ENCODE data around the genes SH3RF1, AADAT, HMGB2 and HAND2.

- PRO-cap, 2 experiments, result no peak in any of the 2 experiments
Measured at GRCh38 chr4:169099718-169100380, 89.8 kb upstream of the CBR4 start.

DNA sequence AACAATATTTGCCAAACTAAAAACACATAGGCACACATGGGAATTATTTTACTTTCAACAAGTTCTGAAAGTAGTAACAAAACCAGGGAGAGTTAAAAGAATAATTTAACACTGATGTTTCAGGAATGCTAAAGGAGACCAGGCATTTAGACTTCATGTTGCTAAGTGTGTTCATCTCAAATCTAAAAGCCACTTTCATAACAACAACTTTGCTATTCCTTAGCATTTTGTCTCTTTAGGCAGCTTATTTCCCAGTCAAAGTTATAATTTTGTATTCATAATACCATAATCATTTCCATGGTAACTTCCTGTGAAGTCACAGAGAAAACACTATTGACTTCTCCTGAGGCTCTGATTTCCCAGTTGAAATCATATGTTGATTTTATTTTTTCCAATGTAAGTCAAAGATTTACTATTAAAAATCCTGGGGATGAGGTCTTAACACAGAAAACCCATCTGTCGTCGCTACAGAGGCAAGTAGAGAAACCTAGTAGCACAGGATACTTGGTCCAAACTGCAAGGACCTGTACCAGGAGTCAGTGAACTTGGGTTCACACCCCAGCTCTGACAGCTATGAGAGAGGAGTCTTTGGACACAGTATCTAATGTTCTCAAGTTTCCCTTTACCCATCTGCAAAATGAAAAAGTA, 69.2 kb downstream of the SH3RF1 start:
- PRO-cap, 2 experiments, result no peak in any of the 2 experiments

DNA sequence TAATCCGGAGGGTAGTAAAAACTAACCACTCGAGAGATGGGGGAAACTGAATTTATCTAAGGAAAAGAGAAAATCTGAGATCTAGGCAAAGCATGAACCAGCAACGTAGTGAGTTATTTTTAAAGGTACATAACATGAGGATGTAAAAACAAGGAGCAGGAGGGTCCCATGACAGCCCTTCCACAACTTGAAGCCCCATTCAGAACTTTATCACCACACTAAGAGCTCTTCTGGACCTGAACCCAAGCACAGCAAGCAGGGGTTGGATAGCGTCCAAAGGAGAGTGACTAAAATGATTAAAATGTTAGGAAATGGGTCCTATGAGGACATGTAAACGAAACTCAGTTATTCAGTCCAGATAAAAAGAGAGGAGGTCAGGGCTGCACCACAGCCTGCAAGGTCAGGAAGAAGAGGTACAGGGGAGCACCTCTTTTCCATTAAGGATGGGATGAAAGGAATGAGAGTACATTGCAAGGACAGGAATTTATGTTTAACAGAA, 16.2 kb downstream of the SH3RF1 start:
- PRO-cap, 2 experiments, result no peak in any of the 2 experiments

DNA sequence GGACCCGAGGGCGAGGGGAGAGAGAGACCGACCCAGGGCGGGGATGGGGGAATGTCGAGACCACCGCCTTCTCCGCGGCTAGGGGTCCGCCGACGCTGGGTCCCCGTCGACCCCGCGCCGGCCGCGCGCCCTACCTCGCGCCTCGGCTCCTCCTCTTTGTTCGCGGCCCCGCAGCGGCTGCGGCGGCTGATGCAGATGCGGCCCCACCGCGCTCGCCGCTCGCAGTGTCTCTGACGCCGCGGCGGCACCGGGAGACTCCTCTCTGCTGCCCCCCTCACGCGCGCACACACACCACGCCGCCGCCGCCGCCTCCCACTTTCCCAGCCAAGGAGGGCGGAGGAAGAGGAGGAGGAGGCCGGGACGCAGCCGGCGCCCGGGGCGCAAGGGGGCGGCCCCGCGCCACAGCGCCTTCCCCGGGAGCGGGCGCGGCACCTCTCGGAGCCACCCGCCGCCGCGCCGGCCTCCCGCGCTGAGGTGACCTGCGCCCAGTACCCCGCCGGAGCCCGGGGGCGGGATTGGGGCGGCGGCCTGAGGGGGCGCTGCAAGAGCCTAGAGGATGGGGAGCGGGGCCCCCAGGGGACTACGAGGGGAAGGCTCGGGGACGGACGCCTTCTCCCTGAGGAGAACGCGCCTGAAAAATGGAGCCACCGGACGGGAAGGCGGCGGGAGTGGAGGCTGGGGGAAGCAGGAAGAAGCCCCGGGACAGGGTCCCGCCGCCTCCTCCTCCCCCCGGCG, at the start of gene SH3RF1:
TSS of gene SH3RF1 (minus strand) at position 232 of the 735 bp plus-strand sequence.
- PRO-cap, 2 experiments, result peak in 2 of 2 experiments; most common plus-strand start position 416 of the sequence (in 1); most common minus-strand start position 232 of the sequence (in 2)

DNA sequence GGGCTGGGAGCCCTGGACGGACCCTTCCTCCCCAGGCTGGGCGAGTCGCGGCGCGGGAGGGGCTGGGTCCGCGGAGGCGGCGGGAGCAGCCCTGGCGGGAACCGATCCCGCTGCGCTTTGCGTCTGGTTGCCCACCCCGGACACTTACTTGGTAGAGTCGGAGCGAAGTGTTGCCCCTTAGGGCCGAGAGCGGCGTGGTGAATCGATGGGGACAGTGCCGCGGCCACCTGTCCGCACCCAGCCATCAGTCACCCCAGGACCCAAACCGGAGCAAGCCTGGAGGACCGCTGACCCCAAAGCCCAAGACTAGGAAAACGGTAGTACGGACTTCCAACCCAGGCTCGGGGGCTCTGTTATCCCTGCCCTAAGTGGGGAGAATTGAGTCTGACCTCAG, 701 bp upstream of the SH3RF1 start:
- PRO-cap, 2 experiments, result no peak in any of the 2 experiments

DNA sequence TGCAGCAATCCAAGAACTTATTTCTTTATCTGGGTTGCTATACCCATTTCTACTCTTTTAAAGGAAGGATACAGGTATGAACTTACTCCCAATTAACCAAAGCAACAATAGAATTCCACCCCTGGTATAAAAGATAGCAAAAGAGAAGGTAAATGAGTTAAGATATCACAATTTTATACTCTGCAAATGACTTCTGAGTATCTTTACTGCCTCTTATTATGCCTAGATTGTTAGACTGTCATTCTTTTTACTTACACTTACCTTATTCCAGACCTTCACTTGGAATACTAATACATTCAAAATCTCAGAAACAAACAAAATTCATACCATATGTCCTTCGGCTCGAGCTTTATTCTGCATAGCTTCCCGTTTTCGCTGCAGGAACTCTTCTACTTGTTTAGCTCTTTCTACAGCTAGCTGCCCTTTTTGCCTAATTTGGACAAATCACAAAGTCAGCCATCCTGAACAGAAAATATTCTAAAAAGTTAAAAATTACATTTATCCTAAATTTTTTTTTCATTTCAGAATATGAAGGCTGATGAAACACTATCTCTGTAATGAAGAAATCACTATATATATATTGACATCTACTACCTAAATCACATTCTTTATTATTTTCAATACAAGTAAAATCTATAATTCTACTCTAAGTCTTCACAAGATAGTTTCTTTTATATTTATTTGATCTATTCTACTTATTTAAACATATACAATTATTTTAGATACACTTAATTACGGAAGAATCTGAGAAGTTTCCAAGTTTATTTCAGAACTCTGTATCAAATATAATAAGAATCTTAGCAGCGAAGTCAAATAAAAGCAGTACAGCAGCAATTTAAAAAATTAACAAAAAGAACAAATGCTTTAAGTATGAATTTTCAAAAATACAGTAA, 74.7 kb downstream of the NEK1 start:
- PRO-cap, 2 experiments, result no peak in any of the 2 experiments

GRCh38 chr4:170089655-170090503, at the start of gene AADAT:
Gene AADAT, minus strand, starts transcription at chr4:170089956.
- PRO-cap, 2 experiments, result no peak in any of the 2 experiments

- PRO-cap, 2 experiments, result no peak in any of the 2 experiments
Measured at GRCh38 chr4:171813612-171814202, 503 bp downstream of the GALNTL6 start.

DNA sequence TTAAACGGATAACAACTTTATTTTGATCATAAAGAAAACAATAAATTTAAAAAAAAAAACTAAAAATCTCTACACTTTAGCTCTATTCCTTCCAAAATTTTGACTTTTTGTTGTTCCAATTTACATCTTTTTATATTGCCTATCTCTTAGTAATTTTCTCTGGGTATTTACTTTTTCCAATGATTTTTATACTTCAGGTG, 463.3 kb upstream of the GALNT7 start:
- PRO-cap, 2 experiments, result no peak in any of the 2 experiments

GRCh38 chr4:172978792-172979163, 189.8 kb upstream of the GALNT7 start:
- PRO-cap, 2 experiments, result no peak in any of the 2 experiments

DNA sequence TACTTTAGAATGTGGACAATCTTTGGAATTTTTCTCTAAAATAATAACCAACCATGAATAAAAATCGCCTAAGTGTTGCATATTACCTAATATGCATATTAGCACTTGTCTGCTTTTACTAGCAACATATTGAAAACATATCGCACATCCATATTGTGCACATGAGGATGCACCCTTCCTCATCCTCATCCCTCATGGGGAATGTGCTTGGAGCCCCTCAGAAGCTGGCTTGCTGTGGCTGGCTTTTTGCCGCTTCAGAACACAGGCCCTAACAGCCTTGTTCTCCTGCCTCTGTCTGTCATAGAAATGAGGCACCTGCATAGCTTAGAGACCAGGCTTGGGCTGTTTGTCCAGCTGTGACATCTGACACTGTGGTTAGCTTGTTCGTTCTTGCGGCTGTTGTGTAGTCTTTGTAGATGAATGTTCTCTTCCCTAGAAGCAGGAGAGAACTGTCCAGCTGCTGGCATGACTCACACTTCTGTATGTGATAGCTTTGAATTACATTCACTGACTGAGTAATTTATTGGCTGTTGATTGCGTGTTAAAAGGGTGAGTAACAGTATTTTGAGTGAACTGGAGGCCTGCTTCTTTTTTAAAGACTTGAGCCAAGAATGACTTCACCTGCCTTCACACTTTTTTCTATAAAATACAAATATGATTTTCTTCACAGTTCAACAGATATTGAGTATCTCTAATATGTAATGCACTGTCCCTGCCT, 81.9 kb downstream of the HMGB2 start:
- PRO-cap, 2 experiments, result no peak in any of the 2 experiments

GRCh38 chr4:173334129-173334512, at the start of gene HMGB2:
Gene HMGB2, minus strand, starts transcription at chr4:173334358.
- PRO-cap, 2 experiments, result peak in 2 of 2 experiments; most common minus-strand start chr4:173334353 (in 2)

DNA sequence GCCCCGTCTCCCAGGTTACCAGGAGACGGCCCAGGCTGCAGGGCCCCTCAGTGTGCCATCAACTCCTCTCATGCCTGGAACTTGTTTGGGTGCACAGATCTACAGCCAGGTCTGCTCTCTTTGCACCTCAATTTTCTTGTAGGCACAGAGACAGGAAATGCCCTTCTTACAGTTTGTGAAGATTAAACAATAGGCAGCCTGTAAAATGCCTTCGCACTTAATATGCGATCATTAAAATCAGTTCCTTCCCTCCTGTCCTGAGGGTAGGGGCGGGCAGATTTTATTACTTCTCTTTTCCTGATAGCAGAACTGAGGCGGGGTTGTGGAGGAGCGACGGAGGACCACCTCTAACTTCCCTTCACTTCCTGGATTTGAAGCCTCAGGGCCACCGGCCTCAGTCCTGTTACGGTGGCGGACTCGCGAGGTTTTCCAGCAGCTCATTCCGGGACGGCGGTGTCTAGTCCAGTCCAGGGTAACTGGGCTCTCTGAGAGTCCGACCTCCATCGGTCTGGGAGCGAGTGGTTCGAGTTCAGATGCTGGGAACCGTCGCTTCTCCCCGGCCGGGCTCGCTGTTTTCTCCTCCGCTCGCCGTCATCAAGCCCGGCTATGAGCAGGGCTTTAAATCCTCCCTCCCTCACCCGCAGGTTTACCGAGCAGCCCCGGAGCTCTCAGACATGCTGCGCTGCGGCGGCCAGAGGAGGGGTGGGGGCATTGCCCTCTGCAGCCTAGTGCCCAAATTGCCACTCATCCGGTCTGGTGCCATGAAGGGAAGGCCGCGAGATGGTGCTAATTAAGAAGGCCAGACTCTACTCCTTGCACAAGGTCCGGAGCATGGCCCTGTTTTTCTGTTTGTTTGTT, 23.4 kb downstream of the HAND2 start:
- PRO-cap, 2 experiments, result no peak in any of the 2 experiments

GRCh38 chr4:173508903-173510095, 20.7 kb downstream of the HAND2 start:
- PRO-cap, 2 experiments, result no peak in any of the 2 experiments

DNA sequence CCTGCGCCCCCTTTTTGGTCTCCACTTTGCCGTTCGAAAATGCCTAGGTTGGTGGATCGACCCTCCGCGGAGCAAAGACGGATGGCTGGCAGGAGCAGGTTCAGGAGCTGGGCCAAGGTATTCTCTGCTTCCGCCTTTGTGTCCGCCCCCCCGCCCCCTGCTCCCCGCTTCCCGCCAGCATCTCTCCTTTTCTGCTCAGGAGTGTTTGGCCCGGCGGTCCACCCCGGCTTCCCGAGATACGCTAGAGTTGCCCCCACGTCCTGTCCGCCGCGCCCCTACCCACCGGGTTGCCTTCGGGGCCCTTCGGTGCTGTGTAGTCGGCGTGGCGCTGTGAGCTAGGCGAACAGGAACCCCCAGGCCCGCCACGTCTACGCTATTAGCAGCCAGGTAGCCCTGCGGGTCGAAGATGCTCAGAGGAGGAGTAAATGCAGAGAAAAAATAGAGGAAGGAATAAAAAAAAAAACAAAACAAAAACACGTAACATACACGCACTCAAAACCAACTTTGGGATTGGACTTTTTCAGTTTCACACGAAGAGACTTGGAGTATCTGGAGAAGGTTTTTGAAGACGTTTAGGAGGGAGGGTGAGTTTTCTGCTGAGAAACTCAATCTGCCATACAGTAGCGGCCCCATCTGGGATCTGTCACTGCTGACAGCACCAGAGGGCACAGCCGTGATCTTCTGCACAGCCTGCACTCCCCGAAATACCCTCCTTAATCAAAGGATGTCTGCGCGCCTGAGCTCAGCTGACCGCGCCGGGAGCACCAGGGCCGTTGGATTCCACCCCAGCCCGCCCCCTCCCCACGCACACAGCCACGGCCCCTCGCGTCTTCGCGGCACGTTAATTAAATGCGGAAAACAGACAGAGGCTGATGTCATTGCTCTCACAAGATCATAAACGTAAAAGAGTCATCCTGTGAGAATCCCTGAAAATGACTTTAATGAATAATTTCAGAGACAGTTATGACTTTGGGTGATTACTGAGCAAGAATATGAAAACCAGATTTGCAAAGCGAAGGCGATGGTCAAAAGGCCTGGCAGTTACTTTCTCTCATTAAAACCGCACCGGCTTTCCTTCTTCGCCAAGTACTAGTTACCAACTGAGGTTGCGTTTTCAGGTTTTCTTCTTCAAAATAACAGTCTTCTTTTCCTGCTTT, 11.0 kb downstream of the HAND2 start:
- PRO-cap, 2 experiments, result no peak in any of the 2 experiments

DNA sequence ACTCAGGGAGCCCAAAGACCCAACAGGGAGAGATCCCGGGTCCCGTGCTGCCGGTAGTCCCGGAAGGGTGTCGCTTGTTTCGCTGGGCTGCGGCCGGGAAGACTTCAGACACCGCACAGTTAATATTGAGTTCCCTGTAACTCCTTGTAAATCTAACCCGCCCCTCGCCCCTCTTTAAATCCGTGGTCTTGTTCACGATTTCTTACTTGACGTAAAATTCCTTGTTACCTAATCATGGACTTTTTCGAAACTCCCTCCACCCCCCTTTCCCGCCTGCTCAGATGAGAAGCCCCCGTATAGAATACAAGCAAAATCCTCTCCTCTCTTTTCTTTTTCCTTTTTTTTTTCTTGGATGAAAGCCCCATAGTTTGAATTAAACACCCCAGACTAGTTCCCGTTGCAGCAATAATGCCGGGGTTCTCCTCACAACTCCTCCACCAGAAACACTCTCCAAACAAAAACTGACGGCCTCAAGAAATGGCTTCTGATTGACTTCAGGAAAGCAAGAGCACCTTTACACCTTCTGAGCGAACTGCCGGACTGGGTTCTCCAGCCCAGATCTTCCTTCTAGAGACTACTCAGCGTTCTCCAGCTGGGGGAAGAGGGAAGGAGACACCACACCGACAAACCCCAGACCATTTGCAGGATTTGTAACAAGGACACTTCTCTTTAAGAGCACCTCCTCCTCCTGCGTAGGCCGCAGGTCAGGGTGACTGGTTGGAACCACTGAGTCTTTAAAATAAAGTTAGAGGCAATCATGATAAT, 4.1 kb downstream of the HAND2 start:
- PRO-cap, 2 experiments, result no peak in any of the 2 experiments

GRCh38 chr4:173528228-173528833, 1.7 kb downstream of the HAND2 start:
- PRO-cap, 2 experiments, result no peak in any of the 2 experiments

GRCh38 chr4:173529902-173530853, at the start of gene HAND2:
Gene HAND2, minus strand, starts transcription at chr4:173530229.
- PRO-cap, 2 experiments, result no peak in any of the 2 experiments

DNA sequence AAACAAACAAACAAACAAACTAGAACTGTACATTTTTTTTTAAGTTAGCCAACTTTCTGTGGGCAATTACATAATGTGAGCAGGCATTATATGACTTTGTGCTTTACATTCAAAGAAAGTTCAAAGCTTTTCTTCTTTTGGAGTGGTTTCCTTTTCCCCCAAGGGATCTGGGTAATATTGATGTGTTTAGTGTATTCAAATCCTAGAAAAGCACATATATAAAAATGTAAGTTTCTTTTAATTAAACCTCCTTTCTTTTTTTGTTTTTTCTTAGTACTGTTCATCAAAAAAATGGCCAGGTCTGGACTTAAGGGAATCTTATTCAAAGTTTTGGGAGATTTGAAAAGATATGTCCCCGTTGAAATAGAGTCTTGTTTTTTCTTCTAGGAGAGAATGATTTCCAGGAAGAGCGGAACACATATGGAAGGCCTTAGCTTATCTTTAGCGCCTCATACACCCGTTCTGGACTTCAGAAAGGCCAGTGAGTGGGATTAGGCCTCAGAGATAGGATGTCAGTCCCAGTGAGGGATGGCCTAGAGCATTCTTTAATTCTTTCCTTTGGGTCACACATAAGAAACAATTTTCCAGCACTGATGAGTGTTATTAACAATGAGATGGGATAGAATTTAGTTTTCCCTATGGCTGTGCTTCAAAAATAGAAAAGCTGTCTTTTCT, 54.4 kb upstream of the HAND2 start:
- PRO-cap, 2 experiments, result no peak in any of the 2 experiments

GRCh38 chr4:174400813-174401355, 117.2 kb downstream of the CEP44 start:
- PRO-cap, 2 experiments, result no peak in any of the 2 experiments

Data from Colon Carcinoma Metastatic in the Brain (tissue), 2 donors.